Breast epithelium (tissue), 2 donors: ENCODE results near the genes RAI1 and LLGL1.

DNA sequence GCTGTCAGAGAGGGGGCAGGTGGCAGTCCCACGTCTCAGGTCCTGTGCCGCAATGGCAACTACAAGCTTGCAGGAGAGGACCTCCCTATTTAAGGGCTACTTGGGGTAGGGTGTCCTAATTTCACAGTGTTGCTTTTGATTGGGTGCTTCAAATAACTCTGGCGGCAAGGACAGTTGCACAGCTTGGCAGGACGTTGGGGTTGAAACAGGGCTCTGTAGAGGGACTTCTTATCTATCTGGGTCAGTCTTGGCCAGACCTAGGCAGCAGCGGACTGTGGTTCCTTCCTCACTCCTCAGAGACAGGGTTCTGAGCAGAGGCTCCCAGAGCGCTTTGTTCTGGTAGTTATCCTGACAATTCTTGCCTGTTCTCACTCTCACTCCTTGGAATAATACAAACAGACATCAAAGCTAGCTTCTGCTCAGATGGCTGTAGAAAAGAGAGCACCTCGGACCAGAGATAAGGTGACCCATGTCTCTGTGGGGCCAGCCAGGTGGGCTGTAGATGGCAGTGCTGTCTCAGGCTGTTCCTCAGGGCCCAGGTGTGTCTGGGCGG, 61.2 kb downstream of the PLD6 start:
- PRO-cap: no peak
- RAMPAGE, long total RNA, 2 experiments: no peak in any of the 2 experiments

DNA sequence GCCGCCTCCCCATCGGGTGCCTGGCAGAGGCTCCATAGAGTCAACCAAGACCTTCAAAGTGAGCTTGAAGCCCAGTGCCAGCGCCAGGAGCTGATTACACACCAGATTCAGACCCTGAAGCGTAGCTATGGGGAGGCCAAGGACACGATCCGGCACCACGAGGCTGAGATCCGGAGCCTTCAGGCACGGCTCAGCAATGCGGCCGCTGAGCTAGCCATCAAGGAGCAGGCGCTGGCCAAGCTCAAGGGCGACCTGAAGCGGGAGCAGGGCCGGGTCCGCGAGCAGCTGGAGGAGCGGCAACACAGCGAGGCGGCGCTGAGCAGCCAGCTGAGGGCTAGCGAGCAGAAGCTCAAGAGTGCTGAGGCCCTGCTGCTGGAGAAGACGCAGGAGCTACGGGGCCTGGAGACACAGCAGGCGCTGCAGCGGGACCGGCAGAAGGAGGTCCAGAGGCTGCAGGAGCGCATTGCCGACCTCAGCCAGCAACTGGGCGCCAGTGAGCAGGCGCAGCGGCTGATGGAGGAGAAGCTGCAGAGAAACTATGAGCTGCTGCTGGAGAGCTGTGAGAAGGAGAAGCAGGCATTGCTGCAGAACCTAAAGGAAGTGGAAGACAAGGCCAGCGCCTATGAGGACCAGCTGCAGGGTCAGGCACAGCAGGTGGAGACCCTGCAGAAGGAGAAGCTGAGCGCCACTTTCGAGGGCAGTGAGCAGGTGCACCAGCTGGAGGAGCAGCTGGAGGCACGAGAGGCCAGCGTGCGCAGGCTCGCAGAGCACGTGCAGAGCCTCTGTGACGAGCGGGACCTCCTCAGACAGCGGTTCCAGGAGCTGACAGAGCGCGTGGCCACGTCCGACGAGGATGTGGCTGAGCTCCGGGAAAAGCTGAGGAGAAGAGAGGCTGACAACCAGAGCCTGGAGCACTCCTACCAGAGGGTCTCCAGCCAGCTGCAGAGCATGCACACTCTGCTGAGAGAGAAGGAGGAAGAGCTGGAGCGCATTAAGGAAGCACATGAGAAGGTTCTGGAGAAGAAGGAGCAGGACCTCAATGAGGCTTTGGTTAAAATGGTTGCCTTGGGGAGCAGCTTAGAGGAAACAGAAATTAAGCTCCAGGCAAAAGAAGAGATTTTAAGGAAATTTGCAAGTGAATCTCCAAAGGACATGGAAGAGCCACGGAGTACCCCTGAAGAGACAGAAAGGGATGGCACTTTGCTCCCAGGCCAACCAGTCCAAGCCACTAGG, 41.6 kb downstream of the PLD6 start:
- PRO-cap: no peak
- RAMPAGE, long total RNA, 2 experiments: no peak in any of the 2 experiments

GRCh38 chr17:17173838-17174185, 32.3 kb downstream of the PLD6 start:
- PRO-cap: no peak
- RAMPAGE, long total RNA, 2 experiments: no peak in any of the 2 experiments

DNA sequence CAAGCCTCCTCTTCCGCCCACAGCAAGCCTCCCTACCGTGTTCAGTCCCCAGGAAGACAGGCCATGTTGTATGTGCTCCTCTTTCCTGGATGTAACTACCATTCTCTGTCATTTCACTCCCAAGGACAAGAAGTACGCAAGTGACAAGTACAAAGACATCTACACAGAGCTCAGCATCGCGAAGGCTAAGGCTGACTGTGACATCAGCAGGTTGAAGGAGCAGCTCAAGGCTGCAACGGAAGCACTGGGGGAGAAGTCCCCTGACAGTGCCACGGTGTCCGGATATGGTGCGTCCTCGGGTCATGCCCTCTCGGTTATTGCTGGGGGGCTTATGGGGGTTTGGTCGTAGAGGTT, 29.0 kb downstream of the PLD6 start:
- PRO-cap: no peak
- RAMPAGE, long total RNA, 2 experiments: no peak in any of the 2 experiments

DNA sequence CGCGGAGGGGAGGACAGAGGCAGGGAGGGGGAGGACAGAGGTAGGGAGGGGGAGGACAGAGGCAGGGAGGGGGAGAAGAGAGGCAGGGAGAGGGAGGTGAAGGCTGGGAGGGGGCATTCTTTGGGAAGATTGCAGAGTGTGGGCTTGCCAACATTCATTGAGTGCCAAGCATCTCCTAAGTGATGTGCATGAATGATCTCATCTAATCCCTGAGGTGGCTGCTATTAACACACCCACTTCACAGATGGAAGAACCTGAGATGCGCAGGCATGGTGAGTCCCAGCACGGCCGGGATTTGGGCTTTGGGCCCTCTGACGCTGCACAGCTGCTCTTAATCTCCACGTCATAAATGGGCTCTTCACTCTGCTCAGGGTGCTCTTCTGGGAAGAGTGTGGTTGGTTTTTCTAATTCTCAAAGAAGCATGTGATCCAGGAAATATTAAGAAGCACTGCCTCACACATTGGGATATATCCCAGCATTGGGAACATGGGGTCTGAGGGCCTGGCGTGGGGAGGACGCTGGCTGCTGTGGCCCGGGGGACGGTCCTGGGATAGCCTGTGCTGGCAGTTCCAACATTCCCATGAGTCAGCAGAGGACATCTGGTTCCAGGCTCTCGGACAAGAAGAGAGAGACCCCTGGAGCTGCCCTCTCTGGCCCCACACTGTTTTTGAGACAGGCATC, 58.5 kb downstream of the NT5M start:
- PRO-cap: unidirectional peak, plus-strand start at position 487 of the sequence
- RAMPAGE, long total RNA, 2 experiments: no peak in any of the 2 experiments

GRCh38 chr17:17494417-17494749, 1.8 kb downstream of the RASD1 start:
- PRO-cap: no peak
- RAMPAGE, long total RNA, 2 experiments: no peak in any of the 2 experiments

DNA sequence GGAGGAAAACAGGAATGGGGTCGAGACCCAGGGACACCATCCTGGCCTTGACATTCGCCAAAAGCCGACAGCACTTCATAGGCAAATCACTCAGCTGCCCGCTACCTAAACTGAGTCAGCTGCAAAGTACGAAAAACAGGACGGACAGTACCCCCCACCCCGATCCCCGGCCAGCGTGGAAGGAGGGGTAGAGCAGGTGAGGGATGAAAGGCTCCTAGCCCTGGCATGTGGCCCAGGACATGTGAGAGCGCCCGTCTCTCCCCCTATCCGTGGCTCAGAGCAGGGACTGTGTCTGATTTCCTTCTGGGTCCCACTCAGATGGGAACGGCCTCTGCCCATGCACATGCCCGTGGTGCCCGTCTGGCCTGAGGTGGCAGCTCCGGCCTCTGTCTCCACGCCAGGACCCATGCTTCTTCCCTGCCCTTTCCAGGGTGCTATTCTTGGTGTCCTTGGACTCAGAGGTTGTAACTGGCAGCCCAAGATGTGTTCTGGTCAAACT, 30.1 kb upstream of the RASD1 start:
- PRO-cap: no peak
- RAMPAGE, long total RNA, 2 experiments: no peak in any of the 2 experiments

DNA sequence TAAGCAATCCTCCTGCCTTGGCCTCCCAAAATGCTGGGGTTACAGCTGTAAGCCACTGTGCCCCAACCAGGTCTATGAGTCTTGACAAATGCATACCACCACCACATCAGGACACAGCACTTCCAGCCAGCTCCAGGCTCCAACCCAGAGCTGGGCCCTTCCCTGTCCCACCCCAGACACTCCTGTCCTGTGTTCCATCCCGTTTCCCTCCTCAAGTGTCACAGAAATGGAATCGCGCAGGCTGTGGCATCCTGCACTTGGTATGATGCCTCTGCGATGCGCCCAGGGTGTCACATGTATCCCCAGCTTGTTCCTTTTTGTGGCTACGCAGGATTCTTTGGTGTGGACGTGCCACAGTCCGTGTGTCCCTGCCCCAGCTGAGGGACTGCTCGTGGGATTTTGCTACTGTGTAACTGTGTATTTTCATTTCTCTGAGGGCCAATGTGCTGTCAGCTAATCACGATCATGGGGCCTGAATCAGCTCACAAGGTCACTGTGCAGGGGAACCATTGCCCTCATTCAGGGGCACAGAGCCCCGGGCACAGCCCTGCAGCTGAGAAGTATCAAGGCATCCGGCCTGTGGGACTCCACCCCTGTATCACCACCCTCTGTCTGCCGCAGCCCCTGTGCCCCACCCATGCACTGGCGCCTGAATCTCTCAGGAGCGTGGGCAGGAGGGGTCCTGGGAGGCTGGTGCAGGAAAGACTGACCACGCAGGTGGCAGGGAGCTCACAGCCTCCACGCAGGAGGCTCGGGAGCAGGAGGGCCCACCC, 43.2 kb upstream of the RASD1 start:
- PRO-cap: no peak
- RAMPAGE, long total RNA, 2 experiments: no peak in any of the 2 experiments

DNA sequence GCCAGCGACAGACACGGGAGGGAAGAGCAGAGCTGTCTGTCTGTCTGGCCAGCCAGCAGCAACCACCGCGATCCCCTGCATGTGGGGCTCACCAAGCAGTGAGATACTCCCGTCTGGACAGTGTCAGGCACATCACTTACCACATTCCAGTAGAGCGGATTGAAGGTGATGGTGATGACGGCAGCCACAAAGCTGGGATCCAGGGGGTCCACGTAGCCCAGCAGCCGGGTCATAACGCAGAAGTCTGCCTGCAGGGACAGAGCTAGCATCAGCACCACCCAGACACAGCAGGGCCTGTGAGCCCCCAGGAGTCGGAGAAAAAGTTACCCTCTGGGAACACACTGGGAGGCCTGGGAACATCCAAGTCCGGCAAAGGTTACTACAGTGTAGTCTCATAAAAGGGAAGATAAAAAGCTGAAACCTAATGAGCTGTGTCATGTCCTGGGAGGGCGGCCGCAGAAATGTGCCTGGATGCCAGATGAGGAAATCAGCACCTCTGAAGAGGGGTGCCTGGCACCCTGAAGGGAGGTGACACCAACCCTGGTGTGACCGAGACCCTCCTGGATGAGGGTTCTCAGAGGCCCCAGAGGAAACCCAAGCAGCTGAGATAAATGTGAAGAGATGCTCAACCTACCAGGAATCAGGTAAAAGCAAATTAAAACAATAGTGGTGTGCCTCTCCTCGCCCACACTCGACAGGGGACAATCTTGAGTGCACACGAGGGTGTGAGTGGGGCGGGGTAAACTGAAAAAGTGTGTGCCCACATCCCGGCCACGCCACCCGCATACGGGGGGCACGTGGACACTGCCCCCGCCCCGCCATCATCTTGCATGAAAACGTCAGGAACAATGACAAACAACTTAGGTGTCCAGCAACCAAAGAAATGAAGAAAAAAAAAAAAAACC, 14.5 kb downstream of the PEMT start:
- PRO-cap: no peak
- RAMPAGE, long total RNA, 2 experiments: start-site peak on the minus strand in 1 of 2 experiments, centred at position 281 of the sequence, 22 reads per replicate

DNA sequence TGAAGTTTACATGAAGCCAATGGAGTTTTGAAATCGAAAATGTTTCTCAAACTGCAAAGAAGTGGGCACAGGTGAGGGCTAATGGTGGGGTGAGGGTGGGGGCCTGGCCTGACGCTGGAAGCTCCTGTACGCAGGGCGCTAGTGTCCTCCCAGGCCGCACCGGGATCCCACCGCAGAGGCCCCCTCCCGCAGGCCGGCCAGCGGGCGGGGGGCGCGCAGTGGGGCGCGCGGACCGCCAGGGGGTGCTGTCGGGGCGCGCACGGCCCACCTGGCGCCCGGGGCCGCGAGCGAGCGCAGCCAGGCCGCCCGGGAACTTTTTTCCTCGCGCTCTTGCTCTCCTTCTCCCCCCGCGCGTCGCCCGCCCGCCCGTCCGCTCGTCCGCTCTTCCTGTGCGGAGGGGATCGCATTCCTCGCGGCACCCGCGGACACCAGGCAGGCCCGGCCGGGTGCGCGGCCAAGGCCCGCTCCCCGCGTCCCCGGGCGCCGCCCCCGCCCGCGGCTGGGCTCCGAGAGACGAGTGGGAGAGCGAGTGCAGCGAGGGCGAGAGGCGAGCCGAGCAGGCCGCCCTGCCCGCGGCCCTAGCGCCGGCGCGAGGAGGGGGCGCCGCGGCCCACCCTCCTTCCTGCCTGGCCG, at the start of gene RAI1:
TSS of gene RAI1 (plus strand) at position 404 of the 633 bp plus-strand sequence.
- PRO-cap: unidirectional peak, plus-strand start at position 406 of the sequence; unidirectional peak, plus-strand start at position 532 of the sequence
- RAMPAGE, long total RNA, 2 experiments: no peak in any of the 2 experiments

DNA sequence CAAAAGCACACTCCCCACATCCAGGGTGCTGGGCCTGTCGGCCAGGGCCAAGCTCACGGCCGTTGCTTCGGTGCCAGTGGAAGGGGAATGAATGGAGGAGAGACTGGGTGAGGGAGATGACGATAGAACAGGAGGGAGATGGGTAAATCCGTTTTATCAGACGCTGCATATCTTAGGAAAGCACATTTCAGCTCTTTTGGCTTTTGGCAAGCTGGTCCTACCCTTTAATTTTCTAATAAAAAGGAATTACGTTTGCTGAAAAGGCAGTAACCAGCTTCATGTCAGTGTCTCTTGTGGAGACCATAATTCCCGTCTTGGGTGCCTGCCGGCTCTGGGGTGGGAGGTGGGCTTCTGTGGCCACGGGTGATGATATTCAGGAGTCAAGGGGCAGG, 60.5 kb downstream of the RAI1 start:
- PRO-cap: no peak
- RAMPAGE, long total RNA, 2 experiments: no peak in any of the 2 experiments

GRCh38 chr17:17757307-17757816, 76.1 kb downstream of the RAI1 start:
- PRO-cap: no peak
- RAMPAGE, long total RNA, 2 experiments: no peak in any of the 2 experiments

DNA sequence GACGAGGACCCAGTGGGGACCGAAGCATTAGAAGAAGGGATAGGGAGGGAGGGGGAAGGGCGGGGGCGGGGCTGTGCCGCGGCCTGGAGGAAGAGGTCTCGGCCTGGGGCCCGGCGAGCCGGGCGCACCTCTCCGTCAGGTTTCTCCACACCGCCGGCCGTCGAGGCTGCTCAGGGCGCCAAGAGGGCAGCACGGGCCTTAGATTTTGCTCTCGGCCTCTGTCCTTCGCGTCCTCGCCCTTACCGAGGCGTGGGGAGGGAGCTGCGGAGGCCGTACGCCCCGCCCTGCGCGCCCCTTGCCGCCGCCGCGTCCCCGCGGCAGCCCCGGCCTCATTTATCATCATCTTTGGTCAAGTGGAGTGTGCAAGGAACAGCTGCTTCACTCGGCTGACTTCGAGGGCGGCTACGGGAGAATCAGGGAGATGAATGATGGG, 54.1 kb downstream of the SREBF1 start:
- PRO-cap: no peak
- RAMPAGE, long total RNA, 2 experiments: no peak in any of the 2 experiments

DNA sequence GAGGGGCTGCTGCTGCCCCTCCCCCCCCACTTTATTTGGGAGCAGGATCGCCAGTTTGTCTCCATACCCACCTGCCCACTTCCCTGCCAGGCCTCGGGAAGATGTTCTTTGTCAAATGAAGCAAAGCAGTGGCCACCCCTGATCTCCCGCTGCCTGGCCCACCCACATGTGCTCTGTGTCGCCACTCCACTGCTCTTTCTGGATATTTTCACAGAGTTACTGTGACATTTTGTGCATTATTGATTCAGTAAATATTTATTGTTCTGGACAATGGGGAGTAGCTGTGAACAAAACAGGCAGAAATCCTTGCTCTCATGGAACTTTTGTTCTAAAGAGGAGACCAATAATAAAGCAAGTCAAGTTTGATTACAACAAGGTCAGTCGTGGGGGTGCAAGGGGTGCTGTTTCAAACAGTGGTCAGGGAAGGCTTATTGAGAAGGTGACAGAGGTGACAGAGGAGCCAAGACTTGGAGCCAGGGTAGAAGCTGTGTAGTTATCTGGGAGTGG, 50.6 kb downstream of the SREBF1 start:
- PRO-cap: no peak
- RAMPAGE, long total RNA, 2 experiments: no peak in any of the 2 experiments

DNA sequence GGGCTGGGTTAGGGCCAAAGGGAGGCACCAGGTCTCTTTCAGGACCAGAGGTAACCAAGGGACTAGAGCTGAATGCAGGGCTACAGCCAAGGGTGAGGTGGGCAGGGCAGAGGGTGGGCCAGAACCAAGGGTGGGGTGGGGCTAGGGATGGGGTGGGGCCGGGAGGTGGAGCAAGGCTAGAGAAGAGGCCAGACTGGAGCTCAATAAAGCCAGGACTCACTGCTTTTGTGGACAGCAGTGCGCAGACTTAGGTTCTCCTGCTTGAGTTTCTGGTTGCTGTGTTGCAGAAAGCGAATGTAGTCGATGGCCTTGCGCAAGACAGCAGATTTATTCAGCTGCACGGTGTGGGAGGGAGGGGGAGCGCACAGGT, 18.8 kb downstream of the SREBF1 start:
- PRO-cap: no peak
- RAMPAGE, long total RNA, 2 experiments: no peak in any of the 2 experiments

DNA sequence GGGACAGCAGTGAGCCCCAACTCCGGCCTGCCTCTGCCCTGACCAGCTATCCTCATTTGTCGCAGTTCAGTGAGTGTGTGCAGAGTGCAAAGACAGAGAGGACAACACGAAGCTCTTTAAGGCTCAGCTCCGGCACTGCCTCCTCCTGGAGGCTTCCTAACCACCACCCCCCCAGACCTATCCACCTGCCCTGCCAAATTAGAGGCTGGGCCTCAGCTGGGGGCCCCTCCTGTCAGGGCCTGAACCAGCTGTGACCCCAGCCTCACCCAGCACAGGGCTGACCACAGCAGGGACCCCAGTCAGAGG, 9.0 kb downstream of the SREBF1 start:
- PRO-cap: no peak
- RAMPAGE, long total RNA, 2 experiments: no peak in any of the 2 experiments

DNA sequence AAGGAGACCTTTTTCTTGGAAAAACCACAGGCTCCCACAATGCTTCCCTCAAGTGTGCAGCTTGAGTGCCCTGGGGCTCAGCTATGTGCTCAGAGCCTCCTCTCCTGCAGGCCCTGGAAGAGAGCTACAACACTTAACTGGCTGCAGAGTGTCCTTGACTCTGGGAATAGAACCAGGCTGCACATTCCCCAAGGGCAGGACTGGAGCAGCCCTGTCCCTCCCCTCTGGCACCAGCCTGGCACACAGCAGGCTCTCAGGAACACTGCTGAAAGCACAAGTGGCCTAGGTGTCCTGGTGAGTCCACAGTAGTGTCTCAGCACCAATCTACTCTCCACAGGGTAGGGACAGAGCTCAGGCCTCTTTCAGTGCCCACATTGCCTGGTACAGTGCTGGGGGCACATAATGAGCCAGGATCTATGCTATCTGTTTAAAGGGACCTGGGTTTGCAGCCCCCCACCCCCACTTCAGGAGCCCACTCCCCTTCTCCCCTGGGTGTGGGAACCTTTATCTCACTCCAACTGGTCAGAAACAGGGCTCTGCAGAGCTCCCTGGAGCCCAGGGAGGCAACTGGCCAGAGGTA, 5.0 kb upstream of the SREBF1 start:
- PRO-cap: no peak
- RAMPAGE, long total RNA, 2 experiments: no peak in any of the 2 experiments

GRCh38 chr17:17920951-17922114, 50.9 kb downstream of the TOM1L2 start:
- PRO-cap: no peak
- RAMPAGE, long total RNA, 2 experiments: no peak in any of the 2 experiments

GRCh38 chr17:18206589-18207037, 18.8 kb upstream of the LLGL1 start:
- PRO-cap: no peak
- RAMPAGE, long total RNA, 2 experiments: no peak in any of the 2 experiments

DNA sequence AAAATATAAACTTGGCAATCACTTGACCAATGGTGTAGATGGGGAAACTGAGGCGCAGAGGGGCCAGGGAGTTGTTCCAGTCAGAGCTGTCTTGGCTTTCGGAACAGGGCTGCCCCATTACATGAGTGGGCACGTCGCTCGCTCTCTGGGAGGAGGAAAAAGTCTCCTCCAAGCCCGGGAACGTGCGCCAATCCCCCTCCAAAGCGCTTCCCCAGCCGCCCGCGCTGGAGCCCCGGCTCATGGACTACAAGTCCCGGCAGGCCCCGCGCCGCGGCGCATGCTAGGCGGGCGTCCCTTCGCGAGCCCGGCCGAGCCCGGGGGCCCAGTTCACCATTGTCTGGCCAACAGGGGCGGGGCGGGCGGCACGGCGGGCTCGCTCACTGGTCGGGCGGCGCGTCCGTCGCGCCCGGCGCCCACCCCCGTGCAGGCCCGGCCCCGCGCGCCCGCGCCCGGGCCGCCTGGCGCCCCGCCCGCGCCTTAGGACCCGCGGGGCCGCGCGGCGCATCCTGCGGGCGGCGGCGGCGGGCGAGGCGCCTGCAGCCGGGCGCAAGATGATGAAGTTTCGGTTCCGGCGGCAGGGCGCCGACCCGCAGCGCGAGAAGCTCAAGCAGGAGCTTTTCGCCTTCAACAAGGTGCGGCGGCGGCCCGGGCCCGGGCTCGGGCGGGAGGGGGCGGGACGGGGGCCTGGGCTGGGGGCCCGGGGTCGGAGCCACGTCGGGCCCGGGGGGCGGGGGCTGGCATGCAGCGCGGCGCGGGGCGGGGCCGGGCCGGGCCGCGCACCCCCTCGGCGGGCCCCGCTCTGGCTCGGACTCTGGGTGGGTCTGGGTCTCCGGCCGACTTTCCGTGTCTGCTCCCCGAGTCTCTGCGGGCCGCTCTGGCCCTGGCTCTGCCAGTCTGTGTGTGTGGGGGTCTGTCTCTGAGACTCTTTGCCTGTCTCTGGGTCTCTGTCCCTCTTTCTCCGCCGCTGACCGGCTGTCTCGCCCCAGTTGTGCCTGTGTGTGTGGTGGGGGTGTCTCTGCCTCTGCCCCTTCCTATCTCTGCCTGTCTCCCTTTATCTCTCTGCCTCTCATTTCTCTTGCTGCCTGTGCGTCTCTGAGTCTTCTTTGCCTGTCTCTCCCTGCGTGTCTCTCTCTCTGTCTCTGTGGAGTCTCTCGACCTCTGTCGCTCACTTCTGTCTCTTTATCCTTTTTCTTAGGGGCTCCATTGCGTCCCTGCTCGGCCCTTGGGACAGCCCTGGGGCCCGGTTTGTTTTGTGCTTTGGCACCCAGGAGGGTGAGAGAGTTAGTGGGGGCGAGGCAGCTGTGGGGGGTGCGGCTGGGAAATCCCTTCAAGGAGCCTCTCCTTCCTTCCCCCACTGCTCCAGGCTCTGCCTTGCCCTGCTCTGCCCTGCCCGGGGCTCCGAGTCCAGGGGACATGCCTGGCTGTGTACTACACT, at the start of gene LLGL1:
TSS of gene LLGL1 (plus strand) at position 504 of the 1,435 bp plus-strand sequence.
- PRO-cap: bidirectional peak, plus-strand start at position 504 of the sequence, minus-strand start at position 223 of the sequence
- RAMPAGE, long total RNA, 2 experiments: no peak in any of the 2 experiments